ENCODE data around the genes AUNIP, STMN1, PDIK1L and CNKSR1.

GRCh38 chr1:25859041-25860073 is at the start of gene AUNIP:
Gene AUNIP, minus strand, starts transcription at chr1:25859457.
- PRO-cap = bidirectional peak, plus-strand start at chr1:25859128, minus-strand start at chr1:25858977; bidirectional peak, plus-strand start at chr1:25859552, minus-strand start at chr1:25859410

DNA sequence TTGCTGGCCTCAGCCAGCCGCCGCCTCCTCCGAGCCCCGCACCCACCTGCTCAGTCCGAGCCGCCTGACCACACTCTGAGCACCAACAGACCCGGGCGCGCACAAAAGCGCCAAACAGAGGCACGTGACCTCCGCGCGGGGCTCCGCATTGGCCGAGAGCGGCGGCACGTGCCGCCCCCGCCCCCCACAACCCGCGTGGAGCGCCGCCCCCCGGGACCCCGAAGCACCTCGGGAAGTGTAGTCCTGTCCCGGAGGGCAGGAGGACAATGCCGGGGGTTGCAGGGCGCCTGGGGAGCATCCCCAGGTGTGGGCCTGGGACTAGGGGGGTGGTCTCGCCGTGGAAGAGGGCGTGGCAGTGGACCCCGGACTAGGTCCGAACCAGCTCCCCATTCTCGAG is at the start of gene STMN1:
Gene STMN1, minus strand, starts transcription at position 77 of the 397 bp plus-strand sequence.
- PRO-cap = bidirectional peak, plus-strand start at position 238 of the sequence, minus-strand start at position 77 of the sequence

- PRO-cap = no peak
Measured at GRCh38 chr1:26028353-26028906, 6.9 kb downstream of the EXTL1 start.

- PRO-cap = no peak
Measured at GRCh38 chr1:26061109-26061675, 6.2 kb downstream of the TRIM63 start.

DNA sequence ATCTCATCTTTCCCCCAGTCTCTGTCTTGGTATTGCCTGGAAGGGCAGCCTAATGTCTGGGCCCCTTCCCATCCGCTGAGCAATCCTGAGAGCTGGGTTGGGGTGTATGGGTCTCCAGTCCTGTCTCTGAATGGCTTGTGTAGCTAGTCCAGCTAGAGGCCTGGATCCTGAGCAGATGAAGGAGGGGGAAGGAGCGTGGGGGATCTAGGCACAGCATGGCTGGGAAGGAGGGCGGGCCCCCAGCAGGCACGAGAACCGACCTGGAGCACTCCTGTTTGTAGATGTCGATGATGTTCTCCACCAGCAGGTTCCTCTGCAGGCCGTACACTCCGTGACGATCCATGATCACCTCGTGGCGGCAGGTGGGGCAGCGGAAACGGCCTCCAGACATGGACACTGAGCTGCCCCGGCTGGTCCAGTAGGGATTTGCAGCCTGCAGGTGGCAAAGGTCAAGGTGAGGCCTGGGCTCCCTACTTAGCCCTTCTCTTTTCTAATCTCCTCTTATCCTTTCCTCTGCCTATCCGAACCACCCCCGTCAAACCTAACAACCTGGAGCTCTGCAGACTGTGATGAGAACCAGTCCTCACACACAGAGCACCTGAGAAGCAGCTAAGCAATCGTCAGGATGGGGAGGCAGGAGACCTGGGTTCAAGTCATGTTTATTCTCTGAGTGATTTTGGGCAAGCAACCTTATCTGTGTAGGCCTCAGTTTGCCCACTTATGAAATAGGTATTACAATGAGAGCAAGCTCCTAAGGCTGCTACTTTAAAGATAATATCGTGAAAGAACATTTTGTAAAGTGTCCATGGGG is 1.2 kb downstream of the TRIM63 start:
- PRO-cap = no peak

- PRO-cap = unidirectional peak, plus-strand start at chr1:26110890; bidirectional peak, plus-strand start at chr1:26111205, minus-strand start at chr1:26111101
Measured at GRCh38 chr1:26110648-26111475, 762 bp upstream of the PDIK1L start.

GRCh38 chr1:26111476-26111969 is at the start of gene PDIK1L:
Gene PDIK1L, plus strand, starts transcription at chr1:26111824.
- PRO-cap = bidirectional peak, plus-strand start at chr1:26111825, minus-strand start at chr1:26111664

DNA sequence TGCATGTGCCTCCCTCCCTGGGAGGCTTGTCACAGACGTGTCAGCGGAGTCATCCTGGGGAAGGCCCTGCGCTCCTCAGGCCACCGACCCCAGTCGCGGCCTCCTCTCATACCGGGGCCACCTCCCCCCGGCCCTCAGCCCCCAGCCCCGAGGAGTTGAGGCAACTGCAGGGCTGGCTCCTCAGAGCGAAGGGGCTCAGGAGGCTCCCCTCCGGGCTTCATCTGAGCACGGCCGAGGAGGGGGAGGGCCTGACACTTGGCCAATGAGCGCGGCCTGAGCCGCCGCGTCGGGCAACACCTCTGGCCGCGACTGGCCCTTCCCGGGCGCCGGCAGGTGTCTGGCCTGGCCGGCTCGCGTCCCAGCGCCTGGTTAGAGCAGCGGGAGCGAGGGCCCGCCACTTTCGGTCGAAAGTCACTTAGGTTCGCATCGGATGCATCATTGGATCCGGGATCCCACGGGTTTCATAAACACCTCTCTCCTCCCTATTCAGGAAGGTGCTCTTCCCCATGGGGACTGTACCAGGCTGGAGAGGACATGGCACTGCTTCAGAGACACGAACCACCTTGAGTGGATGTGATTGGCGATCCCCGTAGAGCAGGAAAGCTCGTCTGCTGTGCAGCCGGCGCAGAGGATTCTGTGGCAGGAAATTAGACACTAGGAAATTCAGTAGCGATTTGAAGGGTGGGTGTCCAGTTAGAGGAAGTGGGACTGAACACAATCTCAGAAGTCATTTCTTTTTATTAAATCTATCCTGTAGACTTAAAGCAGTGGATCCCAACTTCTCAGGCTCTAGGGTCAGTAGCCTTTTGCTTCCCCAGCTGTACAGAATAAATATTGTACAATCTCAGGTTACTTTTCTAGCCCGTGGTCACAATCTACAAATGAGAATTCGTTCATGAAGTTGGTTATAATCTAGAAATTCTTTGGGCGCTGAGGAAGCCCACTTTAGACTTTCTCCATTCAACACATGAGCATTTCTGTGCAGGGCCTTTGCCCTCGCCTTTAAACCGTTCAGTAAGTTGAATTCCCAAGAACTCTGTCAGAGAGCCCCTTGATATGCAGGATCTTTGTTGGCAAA is 685 bp downstream of the PDIK1L start:
- PRO-cap = bidirectional peak, plus-strand start at position 397 of the sequence, minus-strand start at position 339 of the sequence; unidirectional peak, minus-strand start at position 575 of the sequence

DNA sequence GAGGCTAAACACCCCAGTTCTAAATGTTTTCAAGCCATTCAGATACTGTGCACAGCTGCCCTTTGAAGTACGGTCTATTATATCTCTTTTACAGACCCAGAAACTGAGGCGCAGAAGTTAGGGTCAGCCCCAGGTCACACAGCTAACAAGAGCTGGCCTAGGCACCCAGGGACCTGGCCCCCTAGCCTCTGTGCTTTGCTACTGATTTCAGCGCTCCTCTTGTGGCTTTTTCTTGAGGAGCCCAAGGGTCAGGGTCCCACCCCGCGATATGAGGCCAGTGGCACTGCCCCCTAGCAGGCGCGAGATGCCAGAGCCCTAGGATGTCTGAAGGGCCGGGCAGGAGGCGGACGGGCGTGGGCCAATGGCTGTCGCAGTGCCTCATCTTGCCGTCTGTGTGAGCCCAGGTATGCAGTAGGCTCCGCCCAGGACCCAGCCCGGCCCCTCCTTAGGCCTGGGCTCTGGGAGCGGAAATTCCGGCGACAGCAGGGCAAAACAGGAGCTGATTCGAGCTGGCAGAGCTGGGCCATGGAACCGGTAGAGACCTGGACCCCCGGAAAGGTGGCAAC is at the start of gene CNKSR1:
Gene CNKSR1, plus strand, starts transcription at position 469 of the 566 bp plus-strand sequence.
- PRO-cap = bidirectional peak, plus-strand start at position 490 of the sequence, minus-strand start at position 203 of the sequence

- PRO-cap = bidirectional peak, plus-strand start at chr1:26225596, minus-strand start at chr1:26225386
Measured at GRCh38 chr1:26224973-26225702, 8.9 kb upstream of the CEP85 start.

DNA sequence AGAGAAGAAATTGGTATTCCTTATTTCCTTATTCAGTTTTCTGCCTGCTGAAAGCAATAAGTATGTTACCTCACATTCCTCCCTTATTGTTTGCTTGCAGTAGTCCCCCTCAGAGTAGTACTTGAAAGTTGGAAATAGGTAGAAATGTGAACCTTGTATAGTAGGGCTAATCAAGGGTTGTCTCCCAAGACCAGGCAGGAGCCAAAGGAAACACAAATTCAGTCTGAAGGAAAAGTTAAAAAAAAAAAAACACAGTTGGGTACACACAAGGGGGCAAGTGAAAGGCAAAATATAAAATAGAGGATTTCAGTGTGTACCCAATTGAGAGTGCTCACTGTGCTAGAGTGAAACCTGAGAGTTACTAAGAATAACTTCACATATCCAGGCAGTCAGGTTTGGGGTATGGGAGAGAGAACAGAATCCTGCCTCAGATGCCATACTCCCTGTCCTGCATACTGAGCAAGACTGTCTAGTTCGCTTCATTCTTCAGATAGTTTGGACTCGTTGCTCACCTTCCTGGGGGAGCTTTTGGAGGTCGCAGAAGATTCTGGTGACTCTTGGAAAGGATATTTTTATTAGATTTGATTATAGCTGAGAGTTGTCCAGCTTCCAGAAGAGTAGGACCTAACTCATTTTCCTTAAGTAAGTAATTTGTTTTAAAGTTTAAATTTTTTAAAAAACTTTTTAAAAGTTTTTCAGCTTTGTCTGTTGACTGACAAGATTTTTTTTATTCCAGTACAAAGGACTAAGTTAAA is 20.4 kb downstream of the CEP85 start:
- PRO-cap = no peak

- PRO-cap = no peak
Measured at GRCh38 chr1:26280505-26280709, 521 bp downstream of the SH3BGRL3 start.

DNA sequence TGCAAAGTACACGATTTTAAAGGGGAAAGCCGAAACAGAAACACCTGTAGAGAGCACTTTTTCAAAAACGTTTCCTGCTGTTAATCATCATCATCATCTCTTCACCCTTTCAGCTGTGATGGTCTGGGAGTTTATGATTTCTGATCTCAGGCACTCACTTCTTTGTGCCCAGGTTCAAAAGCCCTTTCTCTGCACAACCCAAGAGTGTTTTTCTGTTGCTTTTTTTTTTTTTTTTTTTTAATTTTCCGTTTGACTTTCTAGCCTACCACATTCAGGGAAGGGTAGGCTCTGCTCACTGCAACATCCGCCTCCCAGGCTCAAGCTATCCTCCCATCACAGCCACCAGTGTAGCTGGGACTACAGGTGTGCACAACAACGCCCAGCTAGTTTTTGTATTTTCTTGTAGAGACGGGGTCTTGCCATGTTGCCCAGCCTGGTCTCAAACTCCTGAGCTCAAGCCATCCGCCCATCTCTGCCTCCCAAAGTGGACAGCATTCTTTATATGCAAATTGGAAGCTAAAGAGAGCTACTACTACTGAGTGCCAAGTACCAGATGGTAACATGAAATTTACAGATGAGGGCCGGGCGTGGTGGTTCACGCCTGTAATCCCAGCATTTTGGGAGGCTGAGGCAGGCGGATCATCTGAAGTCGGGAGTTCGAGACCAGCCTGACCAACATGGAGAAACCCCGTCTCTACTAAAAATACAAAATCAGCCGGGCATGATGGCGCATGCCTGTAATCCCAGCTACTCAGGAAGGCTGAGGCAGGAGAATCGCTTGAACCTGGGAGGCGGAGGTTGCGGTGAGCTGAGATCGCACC is 1.2 kb upstream of the UBXN11 start:
- PRO-cap = no peak

- PRO-cap = no peak
Measured at GRCh38 chr1:26530394-26530966, 919 bp downstream of the RPS6KA1 start.

- PRO-cap = no peak
Measured at GRCh38 chr1:26554897-26555453, 25.4 kb downstream of the RPS6KA1 start.

GRCh38 chr1:26705824-26706275 is 10.0 kb downstream of the ARID1A start:
- PRO-cap = no peak

GRCh38 chr1:26711906-26712319 is 16.1 kb downstream of the ARID1A start:
- PRO-cap = no peak

DNA sequence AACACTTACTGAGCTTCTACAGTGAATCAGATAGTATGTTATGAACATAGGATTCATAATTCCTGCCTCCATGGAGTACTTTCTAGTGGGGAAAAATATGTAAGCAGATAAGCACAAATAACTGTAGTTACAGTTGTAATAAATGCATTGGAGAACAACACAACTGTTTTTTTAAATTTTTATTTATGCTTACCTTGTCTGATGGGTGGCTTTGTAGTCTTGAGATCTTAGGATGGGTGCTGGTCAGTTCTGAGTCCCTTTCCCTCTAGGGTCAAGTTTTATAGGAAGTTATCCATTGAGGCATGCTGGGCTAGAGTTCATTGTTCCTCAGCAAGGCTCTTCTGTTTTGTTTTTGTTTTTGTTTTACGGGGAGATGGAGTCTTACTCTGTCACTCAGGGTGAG is 20.5 kb downstream of the ARID1A start:
- PRO-cap = no peak

DNA sequence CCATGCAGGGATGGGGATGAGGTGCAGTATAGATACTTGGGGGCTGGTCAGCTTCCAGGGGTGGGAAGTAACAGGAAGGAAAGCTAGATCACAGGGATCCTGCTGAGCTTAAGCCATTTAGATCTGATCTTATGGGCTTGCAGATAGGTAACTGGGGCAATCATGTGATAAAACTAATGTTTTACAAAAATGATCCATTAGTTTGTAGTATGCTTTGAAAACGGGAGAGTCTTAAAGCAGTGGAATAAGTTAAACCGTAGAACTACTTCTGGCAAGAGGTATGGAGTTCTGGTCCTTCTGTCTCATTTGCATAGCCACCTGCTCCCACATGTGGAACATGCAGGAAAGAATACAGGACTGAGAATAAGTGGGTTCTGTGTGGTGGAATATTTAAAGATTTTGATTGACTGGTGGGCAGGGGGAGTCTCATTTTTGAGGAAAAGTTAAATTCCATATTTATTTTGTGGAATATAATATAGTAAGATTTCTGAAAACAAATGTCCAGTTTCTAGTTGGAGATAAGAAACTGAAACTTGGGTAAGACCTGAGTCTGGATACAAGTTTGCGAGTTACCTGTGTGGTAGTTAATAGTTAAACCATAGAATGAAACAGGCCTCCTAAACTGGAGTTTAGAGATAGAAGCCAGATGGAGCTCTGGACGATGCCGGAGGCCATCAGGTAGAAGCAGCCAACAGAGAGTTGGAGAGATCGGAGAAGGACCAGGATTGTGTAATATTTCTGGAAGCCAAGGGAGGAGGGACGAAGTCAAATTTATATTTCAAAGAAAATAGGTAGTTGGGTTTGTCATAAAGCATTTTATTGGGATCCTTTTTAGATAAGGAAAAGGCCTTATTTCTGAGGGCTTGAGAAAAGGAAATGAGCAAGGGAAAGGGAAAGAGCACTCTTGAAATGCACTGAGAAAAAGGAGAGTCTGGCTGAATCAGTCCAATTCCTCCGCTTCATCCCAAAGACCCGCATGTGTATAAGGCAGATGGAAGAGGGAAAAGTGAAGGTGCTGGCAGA is 45.0 kb downstream of the ARID1A start:
- PRO-cap = no peak

- PRO-cap = no peak
Measured at GRCh38 chr1:26752164-26752951, 35.4 kb upstream of the PIGV start.